Measurements from ENCODE around the genes CCDC125 and MCCC2.

- PRO-cap, 7 experiments: peak in 4 of 7 experiments; most common plus-strand start chr5:68252138 (in 2); most common minus-strand start chr5:68251936 (in 4)
- RAMPAGE, long total RNA, 2 experiments: no peak in any of the 2 experiments
Observed at GRCh38 chr5:68251744-68252522, 36.4 kb downstream of the PIK3R1 start.

DNA sequence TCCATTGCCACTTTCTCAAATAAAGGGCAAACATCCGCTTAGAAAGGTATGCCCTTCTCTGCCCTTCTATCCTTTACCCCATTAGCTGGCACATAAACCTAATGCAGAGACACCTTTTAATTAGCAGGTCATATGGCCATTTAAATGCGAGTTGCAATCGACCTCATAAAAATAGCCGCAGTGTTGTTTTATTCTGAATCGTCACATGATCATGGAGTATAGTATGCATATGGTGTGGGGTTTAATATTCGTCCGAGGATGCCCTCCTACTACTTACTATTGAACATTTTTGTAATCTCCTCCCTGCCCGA lies 72.0 kb downstream of the PIK3R1 start:
- PRO-cap, 7 experiments: no peak in any of the 7 experiments
- RAMPAGE, long total RNA, 2 experiments: no peak in any of the 2 experiments

- PRO-cap, 7 experiments: no peak in any of the 7 experiments
- RAMPAGE, long total RNA, 2 experiments: no peak in any of the 2 experiments
Observed at GRCh38 chr5:68289225-68289985, 73.8 kb downstream of the PIK3R1 start.

- PRO-cap, 7 experiments: no peak in any of the 7 experiments
- RAMPAGE, long total RNA, 2 experiments: no peak in any of the 2 experiments
Observed at GRCh38 chr5:68292145-68292861, 76.7 kb downstream of the PIK3R1 start.

GRCh38 chr5:68294779-68295619 lies 79.4 kb downstream of the PIK3R1 start:
- PRO-cap, 7 experiments: no peak in any of the 7 experiments
- RAMPAGE, long total RNA, 2 experiments: no peak in any of the 2 experiments

GRCh38 chr5:68300524-68301125 lies 85.1 kb downstream of the PIK3R1 start:
- PRO-cap, 7 experiments: no peak in any of the 7 experiments
- RAMPAGE, long total RNA, 2 experiments: no peak in any of the 2 experiments

DNA sequence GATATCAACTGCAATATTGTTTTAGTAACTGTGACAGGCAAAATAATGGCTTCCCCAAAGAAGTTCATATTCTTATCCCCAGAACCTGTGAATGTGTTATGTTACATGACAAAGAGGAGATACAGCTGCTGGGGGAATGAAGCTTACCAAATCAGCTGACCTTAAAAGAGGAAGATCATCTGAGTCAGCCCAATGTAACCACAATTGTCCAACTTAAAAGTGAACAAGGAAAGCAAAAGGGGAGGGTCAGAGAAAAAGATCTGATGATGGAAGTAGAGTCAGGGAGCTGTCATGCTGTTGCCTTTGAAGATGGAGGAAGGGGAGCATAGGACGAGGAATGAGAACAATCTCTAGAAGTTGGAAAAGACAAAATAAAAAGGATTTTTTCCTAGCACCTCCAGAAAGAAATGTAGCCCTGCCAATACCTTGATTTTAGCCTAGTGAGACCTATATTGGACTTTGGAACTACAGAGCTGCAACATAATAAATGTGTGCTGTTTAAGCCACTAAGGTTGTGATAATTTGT lies 115.7 kb downstream of the PIK3R1 start:
- PRO-cap, 7 experiments: no peak in any of the 7 experiments
- RAMPAGE, long total RNA, 2 experiments: no peak in any of the 2 experiments

DNA sequence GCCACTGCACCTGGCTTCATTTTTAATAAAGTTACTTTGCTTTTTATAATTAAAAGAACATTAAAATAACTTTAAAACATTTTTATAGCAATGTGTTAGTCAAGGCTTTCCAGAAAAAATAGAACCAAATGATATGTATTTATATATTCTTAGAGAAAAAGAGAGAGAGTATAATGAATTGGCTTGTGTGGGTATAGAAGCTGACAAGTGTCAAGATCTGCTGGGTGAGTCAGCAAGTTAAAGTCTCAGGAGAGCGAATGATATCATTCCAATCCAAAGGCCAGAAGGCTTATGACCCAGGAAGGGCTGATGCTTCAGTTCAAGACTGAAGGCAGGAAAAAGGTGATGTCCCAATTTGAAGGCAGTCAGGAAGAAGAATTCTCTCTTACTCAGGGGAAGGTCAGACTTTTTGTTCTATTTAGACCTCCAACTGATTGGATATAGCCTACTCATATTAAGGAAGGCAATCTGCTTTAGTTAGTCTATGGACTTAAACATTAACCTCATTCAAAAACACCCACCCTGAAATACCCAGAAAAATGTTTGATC lies 189.5 kb downstream of the PIK3R1 start:
- PRO-cap, 7 experiments: no peak in any of the 7 experiments
- RAMPAGE, long total RNA, 2 experiments: no peak in any of the 2 experiments

- PRO-cap, 7 experiments: no peak in any of the 7 experiments
- RAMPAGE, long total RNA, 2 experiments: no peak in any of the 2 experiments
Observed at GRCh38 chr5:68711724-68712098, 382.1 kb upstream of the SLC30A5 start.

DNA sequence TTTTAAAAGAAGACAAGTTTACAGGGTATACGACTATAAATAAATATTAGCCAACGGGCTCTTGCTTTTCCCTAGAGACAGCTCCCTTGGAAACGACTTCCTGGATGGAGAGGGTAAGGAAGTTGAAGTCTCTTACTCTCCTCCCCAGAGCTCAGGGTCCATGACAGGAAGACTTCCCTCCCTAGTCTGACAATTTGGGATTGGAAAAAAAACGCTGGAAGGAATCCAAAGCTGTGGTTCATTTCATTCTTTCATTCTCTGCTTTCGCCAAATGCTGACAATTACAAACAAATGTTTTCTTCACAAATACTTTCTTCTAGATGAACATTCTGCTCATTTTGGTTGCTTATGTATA lies 139.9 kb upstream of the SLC30A5 start:
- PRO-cap, 7 experiments: peak in 3 of 7 experiments; most common plus-strand start position 147 of the sequence (in 2)
- RAMPAGE, long total RNA, 2 experiments: no peak in any of the 2 experiments

GRCh38 chr5:69075639-69076238 lies 18.1 kb upstream of the SLC30A5 start:
- PRO-cap, 7 experiments: no peak in any of the 7 experiments
- RAMPAGE, long total RNA, 2 experiments: no peak in any of the 2 experiments

GRCh38 chr5:69332488-69333011 lies at the start of gene CCDC125:
Gene CCDC125 (minus strand): TSS chr5:69332801.
- PRO-cap, 7 experiments: peak in 7 of 7 experiments; most common plus-strand start chr5:69332858 (in 7); most common minus-strand start chr5:69332753 (in 3)
- RAMPAGE, long total RNA, 2 experiments: start-site peak on the minus strand in 2 of 2 experiments, at chr5:69332732-69332787 at its widest, 55 to 340 reads per replicate

GRCh38 chr5:69413889-69414475 lies 934 bp upstream of the MARVELD2 start:
- PRO-cap, 7 experiments: no peak in any of the 7 experiments
- RAMPAGE, long total RNA, 2 experiments: no peak in any of the 2 experiments

DNA sequence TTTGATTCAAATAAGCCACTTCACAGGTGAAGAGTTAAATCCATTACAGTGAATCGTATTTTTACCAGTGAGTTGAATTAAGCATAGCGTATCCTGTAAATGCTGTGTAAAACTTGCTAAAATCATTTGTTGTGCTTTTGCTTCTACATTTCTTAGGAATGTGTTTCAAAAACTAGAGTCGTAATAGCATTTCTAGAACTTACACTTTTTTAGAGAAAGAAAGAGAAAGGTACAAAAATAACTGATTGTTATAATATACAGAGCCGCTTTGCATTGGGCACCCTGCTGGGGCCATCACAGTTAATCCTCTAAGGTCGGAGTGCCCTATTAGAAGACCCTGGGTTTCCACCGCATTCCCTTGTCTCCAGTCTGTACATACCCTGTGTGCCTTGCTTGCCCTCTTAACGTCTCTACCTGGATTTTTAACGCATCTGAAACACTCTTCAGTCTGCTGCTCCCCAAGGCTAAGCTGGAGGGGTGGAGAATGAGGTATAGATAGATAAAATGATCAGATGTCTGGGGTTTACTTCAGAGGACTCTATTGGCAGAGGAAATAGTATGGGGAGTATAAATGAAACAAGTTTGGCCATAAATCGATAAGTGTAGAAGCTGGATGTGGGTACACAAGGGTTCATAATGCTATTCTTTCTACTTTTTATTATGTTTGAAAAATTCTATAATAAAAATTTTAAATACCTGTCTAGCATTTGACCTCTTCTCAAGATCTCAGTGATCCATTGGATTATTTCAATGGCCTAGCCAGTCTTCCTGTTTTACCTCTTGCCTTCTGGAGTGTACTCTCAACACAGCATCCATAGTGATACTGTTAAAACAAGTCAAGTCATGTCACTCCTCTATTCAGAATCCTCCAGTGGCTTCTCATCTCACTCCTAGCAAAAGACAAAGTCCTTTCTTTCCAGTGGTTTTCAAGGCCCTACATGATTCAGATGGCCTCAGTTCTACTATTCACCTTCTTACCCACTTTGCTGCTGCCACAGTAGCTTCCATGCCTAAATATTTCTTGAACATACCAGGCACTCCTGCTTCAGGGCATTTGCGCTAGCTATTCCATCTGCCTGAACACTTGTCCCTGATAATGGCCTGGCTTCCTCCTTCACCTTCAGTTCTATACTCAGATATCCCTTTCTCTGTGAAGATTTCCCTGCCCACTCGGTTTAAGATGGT lies 1.5 kb downstream of the MARVELD2 start:
- PRO-cap, 7 experiments: no peak in any of the 7 experiments
- RAMPAGE, long total RNA, 2 experiments: no peak in any of the 2 experiments

GRCh38 chr5:69466591-69467006 lies 26.0 kb upstream of the OCLN start:
- PRO-cap, 7 experiments: no peak in any of the 7 experiments
- RAMPAGE, long total RNA, 2 experiments: no peak in any of the 2 experiments

GRCh38 chr5:69495233-69495573 lies 2.6 kb downstream of the OCLN start:
- PRO-cap, 7 experiments: no peak in any of the 7 experiments
- RAMPAGE, long total RNA, 2 experiments: no peak in any of the 2 experiments

GRCh38 chr5:70585973-70586409 lies 314.5 kb upstream of the SERF1A start:
- PRO-cap, 7 experiments: peak in 2 of 7 experiments; most common plus-strand start chr5:70586172 (in 1); most common minus-strand start chr5:70586213 (in 1)
- RAMPAGE, long total RNA, 2 experiments: no peak in any of the 2 experiments

DNA sequence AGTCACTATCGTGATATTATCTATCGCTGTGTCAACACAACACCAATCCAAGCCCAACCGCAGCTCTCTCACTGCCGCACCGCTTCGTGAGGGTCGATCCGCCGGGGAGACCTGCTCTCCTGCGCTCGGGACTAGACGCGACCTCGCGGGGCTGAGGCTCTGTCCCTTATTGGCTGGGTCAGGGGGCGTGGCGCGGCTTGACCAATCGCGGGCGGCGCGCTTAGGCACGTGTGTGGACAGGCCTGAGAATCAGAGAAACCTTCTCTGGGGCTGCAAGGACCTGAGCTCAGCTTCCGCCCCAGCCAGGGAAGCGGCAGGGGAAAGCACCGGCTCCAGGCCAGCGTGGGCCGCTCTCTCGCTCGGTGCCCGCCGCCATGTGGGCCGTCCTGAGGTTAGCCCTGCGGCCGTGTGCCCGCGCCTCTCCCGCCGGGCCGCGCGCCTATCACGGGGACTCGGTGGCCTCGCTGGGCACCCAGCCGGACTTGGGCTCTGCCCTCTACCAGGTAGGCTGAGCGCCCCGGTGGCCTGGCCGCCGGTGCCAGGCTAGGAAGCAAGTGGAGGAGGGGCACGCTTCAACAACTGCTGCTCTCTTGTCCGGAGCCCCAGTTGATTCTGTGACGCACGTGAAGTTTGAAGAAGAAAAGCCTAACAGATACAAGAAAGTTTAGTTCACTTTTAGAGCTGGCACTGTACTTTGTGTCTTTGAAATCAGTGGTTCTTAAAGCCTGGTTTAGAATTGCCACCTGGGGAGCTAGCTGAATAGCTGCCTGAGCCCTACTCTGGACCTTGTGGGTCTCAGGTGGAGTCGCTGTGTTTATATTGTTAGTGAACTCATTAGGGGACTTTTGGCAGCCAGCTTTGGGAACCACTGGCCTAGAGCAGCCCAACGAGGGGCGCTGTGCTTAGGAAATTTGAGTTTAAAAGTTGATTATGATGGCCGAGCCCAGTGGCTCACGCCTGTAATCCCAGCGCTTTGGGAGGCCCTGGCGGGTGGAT lies at the start of gene MCCC2:
MCCC2 (plus strand) TSS at position 289 of the 996 bp plus-strand sequence.
- PRO-cap, 7 experiments: peak in 7 of 7 experiments; most common plus-strand start position 259 of the sequence (in 7); most common minus-strand start position 109 of the sequence (in 4)
- RAMPAGE, long total RNA, 2 experiments: start-site peak on the plus strand in 2 of 2 experiments, centred at positions 265 to 291 of the sequence, 196 to 440 reads per replicate

DNA sequence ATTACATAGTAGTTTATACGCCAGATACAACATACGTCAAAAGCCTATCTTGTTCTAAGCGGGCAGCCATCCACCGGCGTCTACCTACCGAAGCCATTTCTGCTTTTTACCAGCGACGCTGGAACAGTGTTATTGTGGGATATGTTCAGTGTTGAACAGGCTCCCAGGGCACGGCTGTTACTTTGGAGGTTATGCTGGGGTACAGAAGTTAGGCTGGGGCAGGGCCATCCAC lies 480 bp upstream of the TNPO1 start:
- PRO-cap, 7 experiments: no peak in any of the 7 experiments
- RAMPAGE, long total RNA, 2 experiments: no peak in any of the 2 experiments

DNA sequence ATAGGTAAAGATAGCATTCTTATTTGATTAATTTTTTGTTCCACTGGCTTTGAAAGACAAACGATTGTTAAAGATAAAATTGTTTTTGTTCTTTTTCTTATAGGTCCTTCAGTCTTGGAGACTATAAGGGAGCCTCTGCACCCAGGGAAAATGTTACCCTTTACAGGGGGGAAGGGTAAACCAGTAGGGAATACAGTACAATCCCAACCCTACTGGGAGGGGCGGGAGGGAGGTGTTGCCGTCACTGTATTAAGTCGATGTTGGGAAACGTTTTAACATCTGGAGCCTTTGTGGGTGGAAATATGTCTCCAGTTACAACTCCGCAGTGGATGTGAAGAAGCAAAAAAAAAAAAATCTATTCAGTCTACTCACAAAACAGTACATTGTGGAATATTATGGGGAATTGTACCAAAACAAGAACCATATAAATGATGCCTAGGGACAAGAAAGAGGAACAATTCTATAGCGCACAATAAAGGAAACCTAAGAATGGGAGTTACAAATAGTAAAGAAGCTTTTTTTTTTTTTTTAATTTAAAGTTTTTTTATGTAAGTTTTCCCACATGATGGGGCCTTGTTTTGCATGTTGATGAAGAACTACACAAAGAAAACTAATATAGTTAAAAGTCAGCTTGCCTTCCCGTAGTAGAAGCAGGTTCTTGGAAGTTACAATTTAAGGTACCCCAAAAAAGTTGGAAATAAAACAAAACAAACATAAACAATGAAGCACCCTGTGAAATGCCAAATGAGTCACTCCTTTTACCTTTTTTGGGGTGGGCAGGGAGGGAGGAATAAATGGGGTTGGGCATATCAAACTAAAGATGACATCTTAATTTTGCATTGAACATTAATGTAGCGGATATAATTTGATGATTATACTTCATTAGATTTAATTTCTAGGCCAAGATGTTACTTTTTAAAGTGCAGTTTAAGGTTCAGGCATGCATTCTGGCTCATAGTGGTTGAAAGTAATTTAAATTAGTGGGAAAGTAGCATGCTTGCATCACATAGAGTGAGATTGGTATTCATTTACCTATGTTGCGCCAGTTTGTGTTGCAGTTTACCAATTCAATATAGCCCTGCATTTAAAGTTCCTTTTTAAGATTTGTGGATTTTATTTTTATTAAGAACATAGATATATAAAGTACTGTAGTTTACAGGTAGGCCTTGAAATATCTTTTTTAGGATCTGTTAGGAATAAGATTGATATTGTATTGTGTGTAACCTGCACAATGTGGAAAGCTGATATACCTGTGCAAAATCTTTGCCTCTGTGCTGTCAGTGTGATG lies 46.8 kb upstream of the FCHO2 start:
- PRO-cap, 7 experiments: no peak in any of the 7 experiments
- RAMPAGE, long total RNA, 2 experiments: no peak in any of the 2 experiments